ENCODE measurements around a stretch of chr20.

DNA sequence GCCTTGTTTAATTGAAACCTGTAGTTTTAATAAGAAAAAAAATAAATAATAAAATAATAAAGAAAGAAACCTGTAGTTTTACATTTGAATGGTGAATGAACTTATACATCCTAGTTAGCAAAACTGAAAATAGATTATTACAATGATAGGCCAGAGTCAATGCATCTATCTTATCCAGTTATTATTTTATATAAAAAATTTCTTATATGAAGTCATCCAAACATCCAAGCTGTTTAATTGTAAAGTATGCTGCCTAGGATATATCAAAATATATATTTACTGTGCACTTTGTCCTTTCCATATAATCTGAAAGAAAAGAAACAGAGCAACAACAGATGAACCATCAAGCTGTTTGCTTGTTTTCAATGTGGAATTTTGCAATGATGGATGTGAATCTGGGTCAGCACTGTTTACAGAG lies 6.8 kb upstream of the NAA20 start:
- PRO-cap = no peak

DNA sequence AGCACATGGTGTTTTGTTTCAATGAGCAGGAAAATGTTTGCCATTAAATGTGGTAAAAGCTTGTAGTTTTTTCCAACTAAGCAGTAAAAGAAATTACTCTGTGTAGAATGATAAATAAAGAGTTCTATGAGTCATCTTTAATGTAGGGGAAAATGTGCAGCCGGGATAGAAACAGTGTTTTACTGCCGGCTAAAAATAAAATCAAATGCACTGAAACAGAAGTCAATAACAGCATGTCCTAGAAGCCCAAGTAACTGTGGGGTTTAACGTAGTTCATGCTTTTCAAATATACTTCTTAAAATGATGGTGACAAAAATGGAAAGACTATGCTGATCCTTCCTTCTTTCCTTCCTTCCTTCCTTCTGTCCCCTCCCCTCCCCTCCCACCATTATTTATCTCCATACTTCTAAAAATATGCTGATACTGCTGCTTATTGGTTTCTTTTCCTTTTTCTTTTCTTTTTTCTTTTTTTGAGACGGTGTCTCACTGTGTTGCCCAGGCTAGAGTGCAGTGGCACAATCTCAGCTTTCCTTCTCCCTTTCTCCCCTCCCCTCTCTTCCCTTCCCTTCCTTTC lies 6.3 kb upstream of the NAA20 start:
- PRO-cap = no peak

DNA sequence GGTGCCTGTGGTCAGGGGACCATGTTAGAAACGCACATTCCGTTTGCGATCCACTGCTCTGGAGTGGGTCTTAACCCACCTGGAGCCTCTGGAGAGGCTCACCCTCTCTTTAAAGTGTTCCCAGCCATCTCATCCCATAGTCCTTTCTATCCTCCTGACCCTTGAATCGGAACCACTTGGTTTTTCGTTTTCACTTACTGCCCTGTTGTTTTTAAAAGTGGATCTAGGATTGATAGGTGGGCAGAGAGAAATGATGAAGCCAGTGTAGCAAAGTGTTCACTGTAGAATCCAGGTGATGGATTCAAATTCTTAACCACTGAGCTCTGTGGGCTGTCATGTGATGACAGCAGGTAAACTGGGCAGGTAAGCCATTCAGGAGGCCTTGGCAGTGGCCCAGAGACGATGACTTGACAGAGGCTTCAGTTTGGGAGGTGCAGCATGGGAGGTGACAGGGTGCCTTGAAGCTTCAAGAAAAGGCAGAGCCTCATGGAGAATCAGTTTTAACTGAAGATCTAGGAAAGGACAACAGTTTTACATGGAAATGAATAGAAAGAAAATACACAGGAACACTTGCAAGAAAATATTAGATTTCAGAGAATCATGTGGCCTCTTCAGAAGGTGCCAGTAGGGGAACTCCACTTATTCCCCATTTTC lies 1.9 kb downstream of the NAA20 start:
- PRO-cap = no peak

DNA sequence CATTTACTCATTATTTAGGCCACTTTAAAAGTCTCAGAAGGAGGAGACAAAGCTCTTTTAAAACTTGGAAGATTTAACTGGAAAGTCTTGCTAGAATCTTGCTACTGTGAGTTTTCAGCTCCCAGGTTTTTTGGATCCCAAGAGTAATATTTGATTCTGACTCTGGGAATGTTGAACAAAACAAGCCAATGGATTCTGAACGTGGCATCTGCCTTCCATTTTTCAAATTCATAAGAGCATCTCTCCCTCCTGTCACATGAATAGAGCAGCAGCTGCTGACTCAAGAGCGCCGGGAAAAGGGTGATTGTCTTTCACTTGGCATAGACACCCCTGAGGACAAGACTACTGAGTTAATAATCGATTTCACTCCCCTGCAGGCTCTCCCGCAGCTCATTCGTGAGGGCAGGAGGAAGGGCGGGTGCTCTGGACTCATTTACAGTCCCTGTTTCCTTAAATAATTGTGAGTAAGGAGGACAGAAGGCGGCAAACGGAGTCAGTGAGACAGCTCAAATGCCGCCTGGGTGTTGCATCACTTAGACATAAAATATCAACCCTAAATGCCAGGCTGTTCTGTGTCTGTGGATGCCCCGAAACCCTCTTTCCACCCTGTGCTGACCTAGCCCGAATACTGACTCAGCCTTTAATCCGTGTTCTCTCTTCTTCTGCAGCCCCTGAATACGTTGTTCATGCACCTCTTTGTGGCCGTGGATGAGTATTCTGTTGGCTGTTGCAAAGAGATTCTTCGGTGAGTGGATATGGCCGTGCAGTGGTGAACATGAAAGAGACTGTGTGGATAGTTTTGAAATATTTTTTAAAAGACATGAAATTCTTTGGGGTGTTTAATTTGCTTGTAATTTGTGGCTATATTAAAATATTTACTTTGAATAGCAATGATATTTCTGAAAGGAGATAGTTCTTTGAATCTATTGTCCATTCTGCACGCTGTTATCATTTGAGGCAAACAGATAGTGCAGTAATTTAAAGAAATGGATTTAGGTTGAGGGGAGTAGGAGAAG lies 21.6 kb downstream of the CFAP61 start:
- PRO-cap = no peak

- PRO-cap = no peak
These were observed 36.5 kb downstream of the CFAP61 start for GRCh38 chr20:20088685-20089395.

DNA sequence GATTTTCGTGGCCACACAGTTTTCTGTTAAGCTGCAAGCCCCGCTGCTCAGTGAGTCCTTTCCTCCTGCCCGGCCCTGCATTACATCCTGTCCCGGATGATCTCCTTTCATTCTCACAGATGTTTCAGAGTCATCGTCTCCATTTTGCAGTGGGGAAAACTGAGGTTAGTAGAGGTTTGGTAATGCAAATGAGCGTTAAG lies 155.5 kb downstream of the CFAP61 start:
- PRO-cap = no peak

DNA sequence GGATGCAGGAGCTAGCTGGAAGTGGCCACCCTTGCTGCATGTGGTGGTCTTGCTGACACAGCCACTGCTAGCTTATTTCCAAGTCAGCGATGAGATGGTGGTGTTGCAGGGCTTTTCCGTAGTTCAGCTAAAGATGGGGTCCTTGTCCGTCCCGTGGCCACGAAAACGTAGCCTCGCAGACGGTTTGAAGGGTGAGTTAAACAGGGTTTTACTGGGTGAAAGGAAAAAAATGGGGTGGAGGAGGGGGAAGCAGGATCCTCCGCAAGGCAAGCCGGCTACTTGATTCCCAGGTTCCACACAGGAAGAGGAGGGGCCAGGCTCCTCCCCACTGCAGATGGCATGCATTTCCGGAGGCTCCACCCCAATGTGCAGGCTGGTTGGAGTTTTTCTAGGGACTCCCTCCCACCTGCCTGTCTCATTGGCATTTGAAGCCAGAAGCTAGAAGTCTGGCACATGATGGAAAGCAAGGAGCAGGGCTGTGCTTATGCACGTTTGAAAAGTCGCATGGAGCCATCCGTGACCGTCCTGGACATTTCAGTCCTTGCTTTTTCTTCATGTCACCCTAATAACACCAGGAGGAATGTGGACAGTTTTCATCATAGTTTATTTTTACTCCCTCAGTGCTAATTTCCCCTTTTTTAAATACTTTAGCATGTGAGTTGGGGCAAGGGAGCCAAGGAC lies 100.2 kb upstream of the INSM1 start:
- PRO-cap = no peak

GRCh38 chr20:20303266-20304120 lies 64.4 kb upstream of the INSM1 start:
- PRO-cap = no peak

DNA sequence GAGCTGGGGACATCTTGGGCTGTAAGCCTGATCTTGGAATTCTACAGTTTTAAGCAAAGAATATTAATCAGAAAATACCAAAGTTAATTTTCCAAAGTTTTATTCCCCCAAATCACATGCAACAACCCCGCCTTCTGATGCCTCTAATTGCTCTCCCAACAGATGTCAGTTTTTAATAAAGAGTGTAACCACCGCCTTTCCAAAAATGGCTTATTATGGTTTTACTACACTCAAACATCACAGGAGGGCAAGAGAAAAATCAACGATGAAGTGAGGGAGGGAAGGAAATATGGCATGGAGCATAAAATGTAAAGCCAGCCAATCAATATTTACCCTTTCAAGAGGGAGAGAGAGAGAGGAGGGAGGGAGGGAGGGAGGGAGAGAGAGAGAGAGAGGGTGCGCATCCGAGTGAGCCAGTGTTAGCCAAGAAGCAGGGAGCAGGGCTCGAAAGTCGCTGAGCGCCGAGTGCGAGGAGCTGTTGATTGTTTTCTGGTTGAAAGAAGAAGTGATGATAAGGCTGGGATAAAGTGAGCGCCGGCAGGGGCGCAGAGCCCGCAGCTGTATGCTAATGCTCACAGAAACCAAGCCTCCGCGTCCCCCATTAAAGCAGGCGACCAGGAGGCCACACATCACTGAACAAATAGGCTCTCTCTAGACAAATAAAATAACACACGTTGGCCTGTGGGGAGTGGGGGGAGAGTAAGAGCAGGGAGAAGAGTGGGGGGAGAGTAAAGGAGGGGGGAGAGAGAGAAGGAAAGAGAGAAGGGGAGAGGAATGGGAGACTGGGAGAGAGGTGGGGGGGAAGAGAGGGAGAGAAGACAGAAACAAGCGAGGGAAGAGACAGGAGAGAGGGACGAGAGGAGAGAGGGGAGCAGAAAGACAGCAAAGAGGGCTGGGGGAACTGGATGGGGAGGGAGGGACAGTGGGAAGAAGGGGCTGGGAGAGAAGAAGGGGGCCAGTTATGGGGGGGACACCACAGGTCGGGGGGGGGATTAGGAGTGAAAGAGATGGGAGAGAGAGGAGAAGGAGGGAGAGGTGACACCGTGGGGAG lies 5.1 kb upstream of the INSM1 start:
- PRO-cap = no peak

GRCh38 chr20:20452058-20452861 lies 84.4 kb downstream of the INSM1 start:
- PRO-cap = bidirectional peak, plus-strand start at chr20:20452542, minus-strand start at chr20:20452428

DNA sequence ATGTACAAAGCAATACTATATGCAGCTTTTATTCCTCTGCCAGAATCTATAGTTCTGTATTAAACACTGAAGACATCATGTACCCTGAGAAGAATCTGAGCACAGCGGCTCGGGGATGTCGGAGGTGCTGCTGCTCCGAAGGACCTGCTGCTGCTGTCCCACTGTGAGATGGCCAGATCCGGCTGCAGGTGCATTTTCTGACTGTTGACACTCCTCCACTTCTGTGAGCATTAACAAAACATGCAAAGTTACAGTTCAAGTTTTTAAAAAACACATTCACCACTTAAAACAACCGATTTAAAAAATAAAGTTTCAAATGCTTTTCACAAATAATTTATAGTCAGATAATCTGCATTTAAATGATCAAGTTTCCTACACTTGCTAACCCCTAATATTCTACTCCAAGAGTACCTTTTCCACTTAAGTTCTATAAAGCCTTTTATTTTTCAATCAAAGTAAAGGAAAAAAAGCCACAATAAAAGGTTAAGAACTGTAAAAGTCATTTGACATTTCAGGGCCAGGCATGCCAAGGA lies 121.3 kb downstream of the RALGAPA2 start:
- PRO-cap = no peak

DNA sequence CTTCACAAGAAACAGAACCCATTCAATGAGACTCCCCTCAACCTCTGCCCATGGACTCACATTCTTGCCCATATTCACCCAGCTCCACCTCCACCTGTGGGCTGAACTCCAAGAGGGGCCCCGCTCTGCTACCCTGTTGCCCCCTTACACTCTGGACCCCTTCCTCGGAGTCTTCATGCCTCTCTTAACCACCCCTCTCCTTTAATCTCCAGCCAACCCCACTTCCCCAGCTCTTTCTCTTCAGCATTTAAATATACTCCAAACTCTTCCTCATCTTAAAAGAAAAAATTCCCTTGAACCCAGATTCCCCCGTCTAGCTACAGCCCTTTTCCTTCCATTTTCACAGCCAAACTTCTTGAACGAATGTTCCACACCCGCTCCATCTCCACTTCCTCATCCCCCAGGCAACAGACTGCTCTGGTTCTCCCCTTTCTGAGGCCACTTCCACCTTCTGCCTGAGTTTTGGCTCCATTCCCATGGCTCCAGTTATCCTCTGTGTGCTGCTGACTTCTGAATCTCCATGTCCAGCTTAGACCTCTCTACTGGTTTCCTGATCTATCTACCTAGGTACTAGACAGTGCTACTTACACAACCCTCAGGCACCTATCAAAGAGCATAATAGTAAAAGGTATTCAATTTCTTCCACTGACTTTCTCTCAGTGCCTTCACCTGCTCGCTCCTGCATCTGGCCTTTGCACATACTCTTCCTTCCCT lies 106.5 kb downstream of the RALGAPA2 start:
- PRO-cap = no peak

DNA sequence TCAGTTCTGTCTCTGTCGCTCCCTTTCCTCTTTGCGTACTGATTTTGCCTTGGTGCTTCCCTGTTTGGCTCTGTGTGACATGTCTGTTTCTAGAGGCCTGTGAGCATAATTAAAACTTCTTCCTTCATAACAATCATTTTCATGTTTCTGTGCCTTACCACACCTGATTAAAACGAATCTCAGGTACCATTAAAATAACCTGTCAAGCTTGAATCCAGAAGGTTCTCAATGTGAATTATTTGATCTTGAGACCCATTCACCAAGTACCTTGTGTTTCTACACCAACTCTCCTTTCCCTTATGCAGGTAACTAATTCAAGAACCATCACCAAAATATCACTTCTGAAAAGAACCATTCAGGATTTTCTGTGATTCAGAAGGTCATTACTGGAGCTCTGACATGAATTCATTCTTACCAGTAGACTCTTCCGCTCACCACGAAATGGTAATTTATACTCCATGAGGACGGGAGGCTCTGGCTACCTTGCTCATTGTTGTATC lies 42.7 kb downstream of the RALGAPA2 start:
- PRO-cap = no peak

DNA sequence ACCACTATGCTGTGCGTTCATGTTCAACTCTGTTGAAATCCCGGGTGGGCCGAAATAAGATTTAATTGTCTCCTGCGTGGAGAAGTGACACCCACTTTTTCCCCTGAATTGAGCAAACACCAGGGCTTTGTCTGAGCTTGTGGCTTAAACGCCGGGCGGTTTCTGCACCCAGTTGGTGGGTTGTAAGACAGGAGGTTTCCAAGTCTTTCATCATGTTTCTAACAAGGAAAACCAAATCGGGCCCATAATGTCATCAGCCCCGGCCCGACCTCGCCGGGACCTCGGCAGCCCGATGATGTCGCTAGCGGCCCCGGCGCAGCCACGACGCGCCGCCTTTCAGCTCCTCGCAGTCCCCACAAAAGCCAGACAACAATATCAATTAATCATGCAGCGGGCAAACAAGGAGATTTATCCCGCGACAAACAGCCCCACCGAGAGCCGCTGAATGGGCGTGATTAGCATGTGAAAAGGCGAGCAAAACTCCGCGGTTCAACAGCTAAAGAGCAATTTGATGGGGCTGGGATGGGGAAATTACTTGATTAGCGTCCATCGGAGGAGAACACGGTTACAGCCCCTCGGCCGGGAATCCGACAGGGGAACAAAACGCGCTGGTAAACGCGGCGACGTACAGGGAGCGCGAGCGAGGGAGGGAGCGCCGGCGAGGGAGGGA lies 25.1 kb upstream of the KIZ start:
- PRO-cap = no peak

- PRO-cap = no peak
These were observed 23.8 kb upstream of the KIZ start for GRCh38 chr20:21101857-21102669.

DNA sequence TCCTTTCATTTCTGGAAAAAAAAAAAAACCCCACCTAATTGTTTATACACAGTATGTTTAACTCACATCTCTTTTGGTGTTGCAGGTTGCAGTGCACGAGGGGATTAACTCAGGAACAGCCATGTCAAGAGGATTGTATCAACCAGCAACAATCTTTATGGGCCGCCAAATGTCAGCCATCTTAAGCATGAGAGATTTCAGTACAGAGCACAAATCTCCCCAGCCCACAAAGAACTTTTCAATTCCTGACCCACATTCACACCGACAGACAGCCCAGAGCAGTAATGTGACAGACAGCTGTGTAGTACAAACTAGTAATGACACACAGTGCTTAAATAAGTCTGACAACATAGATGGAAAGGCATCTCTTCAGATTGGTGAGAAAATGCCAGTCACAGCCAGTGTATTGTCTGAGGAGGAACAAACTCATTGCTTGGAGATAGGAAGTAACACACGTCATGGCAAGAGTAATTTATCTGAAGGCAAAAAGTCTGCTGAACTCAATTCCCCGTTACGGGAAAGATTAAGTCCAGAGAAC lies 36.0 kb downstream of the KIZ start:
- PRO-cap = no peak

GRCh38 chr20:21183322-21183646 lies 57.4 kb downstream of the KIZ start:
- PRO-cap = no peak

DNA sequence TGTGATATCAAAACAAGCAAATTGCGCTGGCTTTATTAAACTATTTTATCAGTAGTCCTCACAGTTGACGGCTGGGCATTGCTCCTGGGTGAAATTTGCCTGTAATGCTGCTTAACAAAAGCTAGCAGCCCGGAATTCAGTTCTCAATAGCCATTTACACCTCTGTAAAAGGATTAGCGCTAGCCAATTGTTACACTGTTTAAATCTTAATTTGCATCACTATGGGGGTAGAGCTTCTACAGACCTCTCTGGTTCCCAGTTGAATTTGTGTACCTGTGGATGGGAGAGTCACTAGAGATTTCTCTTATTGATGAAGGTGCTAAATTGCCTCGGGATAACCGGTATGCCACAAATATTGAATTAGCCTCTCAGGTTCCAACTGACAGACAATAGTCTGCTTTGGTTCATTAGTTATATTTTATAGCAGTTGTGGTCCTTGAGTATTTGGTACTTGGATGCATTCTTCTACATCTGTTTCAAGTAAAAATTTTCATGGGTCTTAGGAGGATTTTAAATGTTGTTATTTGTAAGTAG lies 64.4 kb downstream of the KIZ start:
- PRO-cap = no peak

- PRO-cap = no peak
These were observed 84.9 kb upstream of the XRN2 start for GRCh38 chr20:21218126-21218810.

- PRO-cap = no peak
These were observed 6.8 kb upstream of the NKX2-2 start for GRCh38 chr20:21520503-21521190.